Colon Carcinoma Metastatic in the Lung (tissue), 2 donors: ENCODE results near the genes DDIT4L and SLC39A8.

DNA sequence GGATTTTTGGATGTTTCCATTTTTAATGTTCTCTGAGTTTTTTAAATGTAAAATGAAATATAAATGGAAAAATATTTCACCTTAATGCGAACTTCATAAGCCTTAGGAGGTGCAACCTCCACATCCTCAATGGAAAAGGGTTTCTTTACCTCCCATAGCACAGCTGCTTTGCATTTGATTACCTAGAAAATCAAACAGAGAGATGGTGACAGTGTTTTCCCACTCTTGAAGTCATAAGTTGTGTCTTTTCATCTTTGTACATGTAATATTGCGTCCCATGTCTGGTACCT lies 2.6 kb downstream of the ADH1B start:
- PRO-cap, 2 experiments: no peak in any of the 2 experiments

DNA sequence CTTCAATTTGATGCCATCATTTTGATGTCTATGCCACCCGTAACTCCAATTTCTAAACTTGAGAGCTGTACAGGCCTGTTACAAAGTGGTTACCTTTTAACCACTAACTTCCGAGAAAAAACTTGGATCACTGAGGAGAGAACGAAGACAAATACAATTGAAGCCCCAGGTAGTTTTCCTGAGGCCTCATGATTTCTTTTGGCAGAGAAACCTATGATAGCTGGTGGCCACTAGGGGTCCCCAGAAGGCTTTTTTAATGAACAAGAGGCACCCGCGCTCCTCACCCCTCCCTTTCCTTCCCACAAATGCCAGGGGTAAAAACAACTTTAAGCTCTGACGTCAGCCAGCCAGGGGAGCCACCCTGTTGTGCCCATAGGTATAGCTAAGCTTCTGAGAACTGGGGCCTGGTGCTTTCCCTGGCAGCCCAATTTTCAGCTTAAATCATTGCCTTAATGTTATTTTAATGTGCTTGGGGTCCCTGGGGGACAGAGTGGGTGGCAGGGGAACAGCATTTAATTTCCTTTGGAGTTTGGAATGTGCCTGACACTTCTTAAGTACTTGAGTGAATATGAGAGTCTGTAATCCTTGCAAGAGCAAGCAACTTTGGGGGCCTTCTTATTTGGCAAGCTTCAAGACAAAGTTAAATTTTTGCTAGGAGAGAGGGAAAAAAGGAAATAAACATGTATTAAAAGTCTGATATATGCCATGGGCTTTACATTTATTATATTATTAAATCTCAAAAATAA lies 96.7 kb downstream of the DDIT4L start:
- PRO-cap, 2 experiments: no peak in any of the 2 experiments

DNA sequence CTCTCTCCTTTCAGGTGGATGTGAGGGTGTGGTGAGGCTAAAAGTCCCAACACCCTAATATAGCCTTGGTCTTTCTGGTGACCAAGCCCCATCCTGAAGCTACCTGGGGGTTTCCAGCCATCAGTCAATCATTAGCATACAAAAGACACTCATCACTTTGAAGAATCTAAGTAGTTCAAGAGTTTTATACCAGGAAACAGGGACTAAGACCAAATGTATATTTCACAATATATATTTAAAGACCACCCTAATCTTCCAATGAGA lies 5.4 kb downstream of the DDIT4L start:
- PRO-cap, 2 experiments: no peak in any of the 2 experiments

DNA sequence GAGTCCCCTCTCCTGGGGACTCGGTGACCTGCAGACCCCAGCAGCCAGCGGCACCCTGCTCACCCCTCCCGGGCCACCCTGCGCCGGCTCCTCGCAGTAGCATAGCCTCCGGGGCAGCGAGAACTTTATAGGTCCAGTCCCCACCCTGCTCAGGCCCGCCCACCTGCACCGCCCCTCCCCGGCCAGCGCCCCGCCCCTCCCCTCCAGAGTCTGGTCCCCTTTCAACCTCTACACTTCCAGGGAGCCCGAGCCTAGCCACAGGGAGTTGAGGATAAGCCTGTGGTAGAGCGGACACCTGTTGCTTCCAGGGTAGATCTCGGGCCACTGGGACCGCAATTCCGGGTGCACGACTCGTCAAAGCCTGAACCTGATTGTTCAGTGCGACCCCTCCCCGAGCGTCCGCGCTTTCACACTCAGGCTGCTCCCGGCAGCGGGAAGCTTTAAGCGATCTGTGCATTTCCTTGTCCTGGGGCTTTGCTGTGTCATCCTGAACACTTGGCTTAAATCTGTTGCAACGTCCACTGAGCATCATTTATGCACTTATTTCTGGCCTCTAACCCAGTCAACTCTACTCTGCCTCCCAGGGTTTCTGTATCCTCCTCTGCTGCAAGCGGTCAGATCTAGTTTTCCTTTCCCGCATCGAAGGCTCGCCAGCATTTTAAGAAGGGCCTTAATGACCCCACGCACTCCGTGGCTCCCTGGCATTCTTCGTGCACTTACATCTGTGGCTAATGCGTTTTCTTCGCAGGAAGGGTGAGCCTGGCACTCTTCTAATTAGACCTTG lies at the start of gene DDIT4L:
DDIT4L (minus strand) TSS at position 101 of the 784 bp plus-strand sequence.
- PRO-cap, 2 experiments: peak in 2 of 2 experiments; most common minus-strand start position 101 of the sequence (in 2)

DNA sequence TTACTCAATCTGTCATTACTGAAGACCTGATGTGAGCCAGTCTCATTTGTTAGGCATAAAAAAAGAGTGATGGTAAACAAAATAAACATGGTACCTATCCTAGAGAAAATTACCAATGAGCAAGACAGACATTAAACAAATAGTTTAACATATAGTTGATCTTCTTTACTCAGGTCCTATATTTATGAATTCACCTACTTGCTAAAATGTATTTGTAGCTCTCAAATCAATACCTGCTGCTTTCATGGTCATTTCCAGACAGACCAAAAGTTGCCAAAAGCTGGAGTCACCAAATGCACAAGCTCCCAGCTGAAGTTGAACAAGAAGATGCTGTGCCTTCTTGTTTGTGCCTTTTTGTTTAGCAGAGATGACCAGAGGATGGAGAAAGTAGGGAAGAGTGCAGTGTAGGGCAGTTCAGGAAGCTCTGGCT lies 161.5 kb upstream of the EMCN start:
- PRO-cap, 2 experiments: no peak in any of the 2 experiments

DNA sequence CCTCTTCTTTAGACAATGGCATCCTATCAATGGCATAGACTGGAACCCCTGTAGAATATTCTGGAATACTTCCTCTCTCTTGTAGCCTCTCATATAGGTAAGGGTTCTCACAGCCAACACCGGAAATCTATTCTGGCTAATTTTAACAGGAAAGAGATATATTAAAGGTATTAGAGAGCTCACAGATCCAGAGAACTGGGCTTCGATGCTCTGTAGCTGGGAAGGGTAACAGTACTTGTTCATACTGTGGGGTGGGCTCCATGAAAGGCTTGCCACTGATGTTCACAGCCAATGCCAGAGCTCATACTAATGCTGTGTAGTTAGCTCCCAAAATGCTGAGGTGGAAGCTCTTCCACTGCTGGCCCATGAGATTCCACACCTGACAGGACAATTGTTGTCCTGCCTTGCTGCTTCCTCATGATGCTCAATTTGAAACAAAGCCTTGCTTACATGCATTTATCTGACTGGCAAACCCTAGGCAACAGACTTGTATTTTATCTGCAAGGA lies 310.4 kb downstream of the PPP3CA start:
- PRO-cap, 2 experiments: no peak in any of the 2 experiments

DNA sequence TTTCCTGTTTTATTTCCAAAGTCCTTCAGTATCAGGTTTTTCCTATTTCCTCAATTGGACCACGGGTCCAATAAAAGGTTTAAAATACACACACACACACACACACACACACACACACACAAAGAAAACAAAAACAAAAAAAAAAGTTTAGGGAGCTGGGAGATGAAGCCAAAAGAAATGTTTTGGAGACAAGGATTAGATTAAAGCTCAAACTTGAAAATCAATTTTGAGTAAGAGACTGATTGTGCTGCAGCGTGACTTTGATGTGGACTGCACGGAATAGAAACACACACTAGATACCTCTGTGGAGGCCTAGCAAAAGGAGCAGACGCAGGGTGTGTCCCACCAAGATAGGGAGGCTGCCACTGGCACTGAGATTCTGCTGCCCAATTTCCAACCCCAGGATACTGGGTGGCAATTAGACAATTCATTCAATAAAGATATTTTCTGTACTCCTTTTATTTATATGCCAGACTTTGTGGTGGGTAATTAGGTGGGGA lies 1.6 kb upstream of the PPP3CA start:
- PRO-cap, 2 experiments: no peak in any of the 2 experiments

- PRO-cap, 2 experiments: no peak in any of the 2 experiments
Observed at GRCh38 chr4:101355773-101356795, 8.8 kb upstream of the PPP3CA start.

DNA sequence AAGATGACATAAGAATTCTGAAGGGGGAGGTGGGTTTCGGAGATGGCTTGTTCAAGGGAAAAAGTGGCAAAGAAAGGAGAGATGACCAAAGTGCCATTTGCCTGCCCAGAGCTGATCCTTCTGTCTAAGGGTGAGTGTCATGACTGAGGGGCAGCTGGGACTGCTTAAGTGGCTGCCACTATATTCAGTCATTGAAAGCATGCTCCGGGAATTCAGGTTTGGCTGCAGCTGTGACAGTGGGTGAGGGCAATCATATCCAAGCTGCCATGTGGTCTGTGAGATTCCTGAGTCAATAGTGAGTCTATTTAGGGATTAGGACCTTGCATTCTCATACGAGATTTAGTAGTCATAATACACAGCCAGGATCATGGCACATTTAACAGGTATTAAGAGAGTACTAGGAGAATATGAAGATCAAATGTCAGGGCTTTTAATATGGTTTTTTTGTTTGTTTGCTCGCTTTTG lies 138.7 kb upstream of the BANK1 start:
- PRO-cap, 2 experiments: no peak in any of the 2 experiments

DNA sequence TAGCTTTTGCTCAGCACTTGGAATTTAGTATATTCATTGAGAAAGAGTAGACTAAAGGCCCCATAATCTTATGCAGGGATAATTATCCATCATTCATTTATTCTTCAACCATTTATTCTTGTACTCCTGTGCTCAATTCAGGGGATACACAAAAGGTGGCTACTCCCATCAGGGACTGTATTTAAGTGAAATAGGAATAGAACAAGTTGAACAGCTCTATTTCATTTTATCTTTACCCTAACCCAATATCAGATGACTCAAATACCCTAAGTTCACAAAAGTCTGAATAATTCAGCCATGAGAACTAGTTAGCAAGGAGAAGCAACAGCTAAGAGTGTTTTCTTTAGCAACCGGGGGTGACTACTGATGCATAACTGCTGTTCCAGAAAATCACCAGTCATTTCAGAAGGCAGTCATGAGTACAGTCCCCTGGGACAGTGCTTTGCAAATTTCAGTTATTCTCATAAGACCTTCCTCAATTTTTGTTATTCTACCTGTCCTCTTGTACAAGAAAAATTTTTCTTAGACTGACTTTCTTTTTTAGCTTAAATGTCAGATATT lies 16.3 kb downstream of the BANK1 start:
- PRO-cap, 2 experiments: no peak in any of the 2 experiments

- PRO-cap, 2 experiments: peak in 2 of 2 experiments; most common plus-strand start chr4:102345671 (in 2); most common minus-strand start chr4:102345023 (in 2)
Observed at GRCh38 chr4:102344905-102345734, at the start of gene SLC39A8. Gene SLC39A8 (minus strand): TSS chr4:102345482.

DNA sequence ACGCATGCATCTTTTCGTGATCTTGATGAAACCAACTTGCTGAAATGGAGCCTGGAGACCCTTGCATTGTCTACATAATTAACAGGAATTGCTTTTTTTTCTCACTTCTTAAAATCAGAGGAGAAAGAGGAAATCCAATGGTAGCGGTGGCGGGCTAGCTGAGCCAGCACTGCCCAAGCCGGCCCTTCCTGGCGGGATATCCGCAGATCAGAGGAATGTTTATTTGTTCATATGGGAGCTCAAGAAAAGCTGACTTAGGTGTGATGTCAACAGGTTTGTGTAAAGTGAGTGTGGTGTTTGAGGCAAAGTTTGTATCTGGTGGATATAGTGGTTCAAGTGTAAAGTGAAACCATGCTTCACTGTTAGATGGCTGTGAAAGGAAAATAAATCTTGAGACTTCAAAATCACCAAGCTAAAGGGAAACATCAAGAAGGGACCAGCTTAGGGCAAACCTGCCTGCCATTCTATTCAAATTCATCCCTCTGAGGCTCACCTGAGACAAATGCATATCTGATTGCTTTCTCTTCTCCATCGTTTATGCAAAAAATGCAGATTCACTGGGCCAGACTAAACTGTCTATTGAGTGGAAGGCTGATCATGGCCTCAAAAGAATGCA lies 561 bp upstream of the SLC39A8 start:
- PRO-cap, 2 experiments: no peak in any of the 2 experiments

GRCh38 chr4:102556528-102557290 lies 55.5 kb downstream of the NFKB1 start:
- PRO-cap, 2 experiments: no peak in any of the 2 experiments

DNA sequence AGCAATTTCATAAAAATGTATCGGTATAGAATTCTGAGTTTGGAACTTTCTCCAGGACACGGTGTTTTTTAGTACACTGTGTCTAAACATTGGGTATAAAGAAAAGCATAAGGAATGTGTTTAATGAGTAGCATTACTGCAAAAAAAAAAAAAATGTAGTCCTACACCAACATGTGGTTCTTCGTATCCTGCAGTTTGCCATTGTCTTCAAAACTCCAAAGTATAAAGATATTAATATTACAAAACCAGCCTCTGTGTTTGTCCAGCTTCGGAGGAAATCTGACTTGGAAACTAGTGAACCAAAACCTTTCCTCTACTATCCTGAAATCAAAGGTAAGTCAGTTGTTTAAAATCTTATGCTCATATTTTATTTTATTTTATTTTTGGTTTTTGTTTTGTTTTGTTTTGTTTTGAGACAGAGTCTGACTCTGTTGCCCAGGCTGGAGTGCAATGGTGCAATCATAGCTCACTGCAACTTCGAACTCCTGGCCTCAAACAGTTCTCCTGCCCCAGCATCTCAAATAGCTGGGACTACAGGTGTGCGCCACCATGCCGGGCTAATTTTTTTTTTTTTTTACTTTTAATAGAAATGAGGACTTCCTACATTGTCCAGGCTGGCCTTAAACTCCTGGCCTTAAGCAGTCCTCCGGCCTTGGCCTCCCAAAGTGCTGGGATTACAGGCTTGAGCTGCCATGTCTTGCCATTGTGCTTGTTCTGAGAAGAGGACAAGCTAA lies 83.5 kb downstream of the NFKB1 start:
- PRO-cap, 2 experiments: no peak in any of the 2 experiments

- PRO-cap, 2 experiments: no peak in any of the 2 experiments
Observed at GRCh38 chr4:102791084-102792174, 30.7 kb upstream of the MANBA start.

- PRO-cap, 2 experiments: no peak in any of the 2 experiments
Observed at GRCh38 chr4:102824160-102824769, 3.1 kb downstream of the UBE2D3 start.

GRCh38 chr4:103018760-103019354 lies 648 bp downstream of the SLC9B1 start:
- PRO-cap, 2 experiments: no peak in any of the 2 experiments

DNA sequence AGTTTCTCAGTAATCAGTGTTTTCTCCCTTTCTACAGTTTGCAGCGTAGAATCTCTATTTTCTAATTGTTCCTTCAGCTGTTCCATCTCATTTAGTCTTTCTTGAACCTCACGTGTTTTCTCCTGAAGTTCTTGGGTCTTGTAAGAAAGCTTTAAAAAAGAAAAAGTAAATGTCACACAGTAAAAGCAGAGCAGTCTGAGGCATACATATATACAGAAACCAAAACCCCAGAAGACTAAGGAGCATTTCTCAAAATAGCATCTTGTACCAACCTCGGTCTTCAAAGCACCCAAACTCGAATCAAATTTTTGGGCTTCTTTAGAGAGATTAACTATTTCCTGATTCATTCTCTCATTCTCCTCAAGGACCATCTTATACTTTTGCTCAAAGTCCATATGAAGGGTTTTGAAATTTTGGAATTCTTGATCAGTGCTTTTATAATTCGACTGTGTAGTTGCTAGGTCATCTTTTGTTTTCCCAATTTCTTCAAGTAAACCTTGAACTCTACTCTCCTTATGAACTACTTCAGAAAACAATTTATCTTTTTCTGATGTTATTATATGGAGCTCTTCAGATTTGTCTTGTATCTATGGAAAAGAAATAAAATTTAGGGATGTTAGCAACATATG lies 39.3 kb downstream of the CENPE start:
- PRO-cap, 2 experiments: no peak in any of the 2 experiments

DNA sequence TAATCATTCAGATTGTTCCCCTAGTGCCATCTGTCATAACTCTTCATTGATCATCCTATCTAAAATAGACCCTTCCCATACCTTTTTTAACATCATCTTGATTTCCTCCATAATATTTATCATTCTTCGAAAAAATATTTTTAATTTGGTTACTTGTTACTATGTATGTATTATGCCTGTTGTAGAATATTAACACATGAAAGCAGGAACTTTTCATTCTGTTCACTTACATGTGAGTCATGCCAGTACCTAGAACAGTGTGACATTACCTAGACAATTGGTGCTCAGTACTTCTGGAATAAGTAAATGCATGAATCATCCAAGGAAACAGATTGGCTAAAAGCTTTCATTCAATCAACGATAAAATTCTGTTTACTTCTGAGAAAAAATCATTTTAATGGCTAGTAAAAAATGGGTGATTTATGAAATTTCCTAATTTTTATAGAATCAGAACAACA lies 76.4 kb downstream of the CXXC4 start:
- PRO-cap, 2 experiments: no peak in any of the 2 experiments

GRCh38 chr4:104592827-104593291 lies 98.2 kb upstream of the CXXC4 start:
- PRO-cap, 2 experiments: no peak in any of the 2 experiments